Karpas-422 (cell line): ENCODE data around the genes CD200R1L, CD200R1 and USF3.

DNA sequence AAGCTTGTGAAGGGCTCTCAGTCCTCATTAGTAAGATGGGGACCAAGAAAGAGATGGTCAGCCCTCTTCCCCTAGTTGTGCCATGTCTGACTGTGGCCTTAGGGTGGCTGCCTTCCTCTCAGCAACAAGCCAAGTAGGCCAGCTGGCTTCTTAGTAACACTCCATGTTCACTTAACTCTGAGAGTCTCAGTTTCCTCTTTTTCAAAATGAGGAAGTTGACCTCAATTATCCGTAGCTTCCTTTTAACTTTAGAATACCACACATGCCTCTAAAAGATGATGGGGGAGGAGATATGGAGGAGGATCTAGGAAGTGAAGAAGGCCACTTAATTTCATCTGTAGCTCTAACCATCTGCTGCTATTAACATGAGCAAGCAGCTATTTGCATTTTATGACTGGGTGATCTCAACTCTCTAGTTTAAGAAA lies 33.0 kb downstream of the CD200R1L start:
- PRO-cap: bidirectional peak, plus-strand start at position 301 of the sequence, minus-strand start at position 244 of the sequence
- RAMPAGE, long total RNA: no peak

DNA sequence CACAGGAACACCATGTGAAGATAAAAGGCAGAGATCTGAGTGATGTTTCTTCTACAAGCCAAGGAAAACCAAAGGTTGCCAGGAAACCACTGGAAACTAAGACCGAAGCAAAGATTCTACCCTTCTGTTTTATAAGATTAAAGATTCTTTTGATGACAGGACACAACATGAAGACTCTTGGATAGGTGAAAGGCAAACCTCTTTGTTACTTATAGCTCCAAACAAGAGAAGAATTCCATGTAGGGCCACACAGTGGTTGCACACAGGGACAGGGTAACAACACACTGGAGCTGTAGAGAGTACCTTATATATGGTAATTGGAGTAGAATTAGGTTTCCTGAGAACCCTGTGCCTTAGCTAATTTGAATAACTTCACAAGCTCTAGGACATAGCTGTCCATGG lies at the start of gene CD200R1L:
TSS of gene CD200R1L (minus strand) at position 55 of the 402 bp plus-strand sequence.
- PRO-cap: no peak
- RAMPAGE, long total RNA: no peak

DNA sequence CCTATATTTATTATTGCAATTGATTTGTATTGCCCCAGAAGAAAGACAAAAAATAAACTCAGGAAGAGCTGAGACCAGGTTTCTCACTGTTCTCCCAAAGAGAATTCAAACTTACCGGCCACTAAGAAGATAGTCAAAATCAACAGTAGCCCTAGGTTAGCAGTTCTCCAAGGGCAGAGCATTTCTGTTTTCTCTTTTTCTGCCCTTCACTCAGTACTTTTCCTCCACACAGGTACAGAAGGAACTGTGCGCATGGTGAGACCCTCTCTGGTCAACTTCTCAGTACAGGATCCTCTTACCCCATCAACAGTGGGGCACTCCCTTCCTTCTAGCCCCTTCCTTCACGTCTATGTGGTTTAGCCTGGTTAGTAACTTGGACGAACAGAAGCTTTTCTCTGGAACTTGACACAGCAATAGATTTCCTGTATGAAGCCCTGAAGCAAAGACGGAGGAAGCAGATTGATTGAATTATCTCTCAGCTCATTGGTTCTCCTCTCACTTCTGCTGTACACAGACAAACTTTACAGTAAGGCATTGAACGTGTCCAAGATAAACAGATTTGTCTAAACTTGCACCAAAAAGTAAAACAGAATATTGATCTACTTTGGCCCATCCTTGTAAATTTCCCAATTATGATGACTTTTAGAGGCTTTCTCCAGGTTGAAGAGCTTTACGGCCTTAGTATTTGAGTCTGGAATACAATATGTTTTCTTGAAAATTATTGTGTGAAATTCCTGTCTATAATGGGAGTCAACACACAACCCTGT lies at the start of gene CD200R1:
TSS of gene CD200R1 (minus strand) at position 428 of the 767 bp plus-strand sequence.
- PRO-cap: no peak
- RAMPAGE, long total RNA: no peak

DNA sequence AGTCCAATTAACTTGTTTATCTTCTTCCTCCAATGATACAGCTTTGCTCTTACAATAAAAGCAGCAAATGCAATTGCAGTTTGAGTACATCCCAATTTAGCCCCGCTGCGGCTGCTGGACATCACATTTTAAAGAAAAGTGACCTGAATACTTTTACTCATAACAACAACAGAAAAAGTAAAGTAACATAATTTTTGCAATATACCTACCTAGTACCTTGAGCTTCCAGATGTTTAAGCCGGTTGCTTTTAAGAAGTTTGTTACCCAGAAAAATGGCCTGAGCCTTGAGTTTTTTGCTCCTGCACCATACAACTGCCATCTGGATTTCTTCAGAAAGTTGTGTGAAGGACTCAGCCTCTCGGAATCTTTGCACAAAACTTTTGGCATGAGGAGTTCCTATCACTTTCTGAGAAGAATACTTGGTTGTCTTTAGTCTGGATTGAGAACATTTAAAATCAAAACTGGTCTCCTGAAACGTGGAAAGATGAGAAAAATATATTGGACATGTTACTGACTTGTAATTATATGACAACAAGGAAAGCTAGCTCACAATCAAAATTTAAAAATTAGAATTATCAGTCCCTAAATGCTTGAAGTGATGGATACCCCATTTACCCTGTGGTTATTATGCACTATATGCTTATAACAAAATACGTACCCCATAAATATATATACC lies 11.4 kb downstream of the NEPRO start:
- PRO-cap: no peak
- RAMPAGE, long total RNA: no peak

- PRO-cap: no peak
- RAMPAGE, long total RNA: no peak
Observed at GRCh38 chr3:113557543-113558117, 25.3 kb downstream of the SIDT1 start.

DNA sequence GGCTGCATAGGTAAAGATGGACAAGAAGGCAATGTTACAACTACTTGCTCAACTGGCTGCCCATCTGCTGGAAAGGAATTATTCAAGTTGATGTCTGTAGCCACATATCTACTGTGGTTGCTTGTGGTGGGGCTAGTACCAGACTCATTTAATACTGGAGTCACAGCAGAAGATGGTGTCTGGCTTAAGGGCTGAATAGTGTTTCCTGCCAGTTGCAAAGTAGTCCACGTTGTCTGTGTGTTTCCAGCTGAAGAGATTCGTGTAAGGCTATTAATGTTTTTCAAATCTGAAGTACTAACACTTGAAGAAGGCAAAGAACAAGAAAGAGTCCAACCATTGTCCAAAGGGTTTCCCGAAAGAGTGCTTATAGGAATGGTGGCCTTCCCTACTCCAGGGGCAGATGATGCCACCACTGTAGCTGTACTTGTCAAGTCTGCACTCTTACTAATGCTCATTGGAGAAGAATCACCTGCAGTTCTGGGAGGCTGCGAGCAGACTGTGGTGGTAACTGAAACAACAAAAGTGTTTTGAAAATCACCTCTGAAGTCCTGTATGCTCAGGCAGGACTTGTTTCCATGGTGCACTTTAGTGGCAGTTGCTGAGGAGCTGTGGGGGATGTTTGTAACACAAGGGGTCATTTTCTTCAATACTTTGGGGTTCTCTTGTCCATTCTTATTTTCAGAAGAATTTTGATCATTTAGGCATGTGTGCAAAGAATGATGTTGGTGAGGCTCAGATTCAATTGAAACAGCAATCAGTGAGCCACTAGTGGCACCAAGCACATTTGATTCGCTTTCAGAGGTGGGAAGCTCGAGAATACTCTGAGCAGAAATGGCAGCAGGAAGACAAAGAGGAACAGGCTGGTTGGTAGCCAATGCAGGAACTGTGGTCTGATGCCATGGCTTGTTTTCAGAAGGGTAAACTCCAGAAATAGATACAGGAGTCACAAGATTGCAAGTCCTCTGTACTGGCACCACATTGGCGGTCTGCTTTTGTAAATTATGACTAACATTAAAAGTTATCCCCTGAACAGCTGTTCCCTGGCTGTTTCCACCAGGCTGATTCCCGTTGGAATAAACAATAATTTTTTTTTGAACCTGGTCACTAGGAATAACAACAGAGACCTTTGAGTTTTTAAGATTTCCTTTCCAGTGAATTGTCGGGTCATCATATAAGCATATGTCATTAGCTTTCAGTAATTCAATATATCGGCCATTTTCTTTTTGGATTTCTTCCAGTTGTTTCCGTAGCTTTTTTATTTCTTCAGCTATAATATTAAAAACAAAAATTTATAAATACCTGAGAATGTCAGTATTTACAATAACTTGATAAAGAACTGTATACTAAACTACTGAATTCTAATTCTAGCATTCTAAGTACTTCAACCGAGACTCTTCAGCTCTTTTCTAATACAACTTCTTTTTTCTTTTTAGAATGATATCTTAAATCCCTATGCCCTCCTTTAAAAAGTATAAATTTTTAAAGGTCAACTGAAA lies 35.7 kb downstream of the USF3 start:
- PRO-cap: no peak
- RAMPAGE, long total RNA: no peak

DNA sequence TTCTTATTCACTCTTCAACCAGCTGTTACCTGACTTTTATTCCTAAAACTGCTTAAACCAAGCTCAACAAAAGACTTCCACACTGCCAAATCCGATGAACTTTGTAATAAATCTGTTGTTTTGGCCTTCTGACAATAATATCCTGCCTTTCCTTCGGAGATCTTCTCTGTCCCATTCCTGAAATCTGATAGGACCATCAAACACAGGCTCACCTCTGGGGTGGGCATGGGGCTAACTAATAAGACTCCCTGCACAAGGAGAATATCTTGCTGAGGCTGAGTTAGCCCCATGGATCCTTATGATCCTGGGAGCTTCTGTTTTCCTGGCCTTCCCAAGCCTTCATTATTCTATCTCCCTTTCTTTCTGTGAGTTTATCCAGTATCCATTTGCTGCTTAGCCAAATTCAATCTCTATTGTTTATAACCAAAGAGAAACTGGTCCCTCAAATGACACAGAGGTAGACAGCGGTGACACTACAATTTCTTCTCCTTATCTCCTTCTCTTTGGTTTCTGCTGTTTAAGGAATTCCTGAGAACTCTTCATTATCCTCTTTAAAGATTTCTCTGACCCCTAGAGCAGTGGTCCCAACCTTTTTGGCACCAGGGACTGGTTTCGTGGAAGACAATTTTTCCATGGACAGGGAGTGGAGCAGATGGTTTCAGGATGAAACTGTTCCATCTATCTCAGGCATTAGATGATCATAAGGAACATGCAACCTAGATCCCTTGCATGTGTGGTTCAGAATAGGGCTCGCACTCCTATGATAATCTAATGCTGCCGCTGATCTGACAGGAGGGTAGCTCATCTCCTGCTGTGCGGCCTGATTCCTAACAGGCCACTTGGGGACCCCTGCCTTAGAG lies 4.9 kb downstream of the USF3 start:
- PRO-cap: no peak
- RAMPAGE, long total RNA: no peak

GRCh38 chr3:113695782-113696736 lies at the start of gene USF3:
Gene USF3, minus strand, starts transcription at chr3:113696642.
- PRO-cap: bidirectional peak, plus-strand start at chr3:113696367, minus-strand start at chr3:113696157; bidirectional peak, plus-strand start at chr3:113696955, minus-strand start at chr3:113696605
- RAMPAGE, long total RNA: no peak

DNA sequence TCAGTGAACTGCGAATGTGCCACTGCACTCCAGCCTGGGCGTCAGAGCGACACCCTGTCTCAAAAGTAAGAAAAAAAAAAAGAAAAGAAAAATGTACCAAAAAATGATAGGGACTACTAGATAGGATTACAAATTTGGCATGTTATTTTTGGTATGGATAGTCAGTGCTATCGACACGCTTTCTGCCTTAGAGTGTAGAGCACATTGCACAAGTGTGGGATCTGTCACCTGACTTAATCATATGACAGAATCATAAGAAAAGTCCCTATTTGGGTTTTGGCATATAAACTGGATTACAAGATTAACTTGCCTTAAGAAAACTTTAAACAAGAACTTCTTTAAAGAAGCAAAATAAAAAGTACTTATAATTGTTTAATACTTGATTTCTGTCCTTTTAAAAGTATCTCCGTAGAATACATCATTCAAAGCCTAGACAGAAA lies 7.7 kb downstream of the ATP6V1A start:
- PRO-cap: no peak
- RAMPAGE, long total RNA: no peak

- PRO-cap: no peak
- RAMPAGE, long total RNA: no peak
Observed at GRCh38 chr3:113812744-113813055, 25.9 kb upstream of the GRAMD1C start.

DNA sequence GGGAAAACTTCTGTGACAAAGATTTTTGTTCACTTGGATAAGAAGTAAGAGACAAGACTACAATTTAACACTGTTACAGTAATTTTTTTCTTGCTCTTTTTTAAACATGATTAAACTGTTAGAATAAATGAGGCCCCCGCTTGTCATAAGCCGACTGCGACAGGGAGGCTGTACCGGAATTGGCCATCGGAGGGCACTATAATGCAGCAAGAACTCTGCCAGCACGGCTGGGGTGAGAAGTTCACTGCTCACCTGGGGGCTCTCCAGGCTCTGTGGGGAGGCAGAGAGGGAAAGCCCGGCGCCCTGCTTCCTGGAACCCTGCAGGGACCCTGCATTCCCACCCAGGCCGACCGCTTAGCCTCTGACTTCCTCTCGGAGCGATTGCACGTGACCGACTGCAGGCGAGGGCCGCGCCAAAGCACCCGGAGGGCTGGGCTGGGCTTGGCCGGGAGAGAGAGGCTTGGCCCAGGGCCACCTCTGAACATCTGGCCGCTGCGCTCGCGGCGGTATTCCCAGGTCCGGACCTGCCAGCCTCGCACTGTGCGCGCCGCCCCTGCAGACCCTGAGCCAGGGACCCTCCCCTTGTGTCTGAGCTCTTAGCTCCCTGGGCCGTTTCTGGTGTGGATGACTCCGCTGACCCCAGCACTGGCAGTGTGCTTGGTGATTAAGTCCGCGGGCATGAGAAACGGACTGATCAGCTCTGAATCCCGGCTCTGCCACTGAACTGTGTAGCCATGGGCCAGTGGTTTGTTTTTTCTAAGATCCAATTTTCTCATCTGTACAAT lies 26.2 kb downstream of the DRD3 start:
- PRO-cap: no peak
- RAMPAGE, long total RNA: no peak

DNA sequence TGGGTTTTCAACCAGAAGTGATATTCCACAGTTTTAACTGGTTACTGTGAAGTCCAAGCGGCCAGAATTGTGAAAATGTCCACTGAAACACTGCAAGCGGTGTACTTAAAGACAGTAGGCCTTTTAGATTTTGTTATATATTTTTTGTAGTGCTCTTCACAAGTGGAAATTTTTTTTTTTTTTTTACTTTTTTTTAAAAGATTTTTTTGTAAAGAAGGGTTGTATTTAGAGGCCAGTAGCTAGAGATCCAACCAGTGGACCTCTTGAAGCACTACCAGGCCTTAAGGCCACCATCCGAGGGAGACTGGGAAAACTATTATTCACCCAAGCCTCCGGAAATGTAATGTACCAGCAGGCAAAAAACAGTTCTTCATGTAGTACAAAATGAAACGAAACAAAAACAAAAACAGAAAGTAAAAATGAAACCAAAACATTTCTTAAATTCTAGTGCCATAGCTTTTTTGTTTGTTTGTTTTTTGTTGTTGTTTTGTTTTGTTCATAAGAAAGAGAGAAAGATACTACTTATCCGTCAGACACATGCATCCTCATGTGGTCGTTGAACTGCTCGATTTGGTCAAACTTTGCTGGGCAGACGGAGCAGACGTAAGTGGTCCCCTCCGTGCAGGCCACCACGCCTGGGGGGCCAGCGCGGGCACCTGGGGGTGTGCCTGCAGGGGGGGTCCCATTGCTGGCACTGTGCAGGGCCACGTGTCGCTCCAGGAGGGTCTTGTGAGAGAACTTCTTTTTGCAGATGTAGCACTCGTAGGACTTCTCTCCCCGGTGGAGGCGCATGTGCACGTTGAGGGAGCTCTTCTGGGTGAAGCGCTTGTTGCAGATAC lies 44.9 kb downstream of the TIGIT start:
- PRO-cap: no peak
- RAMPAGE, long total RNA: no peak

DNA sequence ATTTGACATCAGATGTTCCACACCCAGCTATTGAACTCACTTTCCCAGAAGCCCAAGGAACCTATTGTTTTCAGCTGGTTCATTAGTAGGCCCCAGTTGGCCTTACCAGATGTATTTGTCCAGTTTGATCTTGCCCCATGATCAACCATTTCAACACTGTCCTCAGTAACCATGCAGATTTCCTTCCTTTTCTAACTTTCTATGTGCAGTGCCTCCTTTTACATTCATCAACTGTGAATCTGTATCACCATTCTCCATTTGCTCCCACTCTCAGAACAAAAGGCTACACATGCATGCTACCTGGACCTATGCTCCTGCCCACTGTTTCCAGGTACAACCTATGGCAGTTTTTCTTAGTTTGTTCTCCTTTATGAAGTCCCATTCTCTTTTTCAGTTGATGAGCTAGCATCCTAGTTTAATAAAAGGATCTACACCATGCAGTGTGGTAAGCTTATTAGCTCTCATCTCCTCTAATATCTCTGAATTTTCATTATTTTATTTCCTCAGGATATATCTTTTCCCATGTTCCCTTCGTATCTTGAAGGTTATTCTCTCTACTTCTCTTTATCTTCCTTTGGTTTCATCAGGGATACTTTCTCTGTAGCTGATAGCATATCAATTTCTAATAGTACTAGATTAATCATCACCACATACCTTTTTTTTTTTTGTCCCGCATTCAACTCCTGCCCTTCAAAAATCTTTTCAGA lies 103.2 kb downstream of the TIGIT start:
- PRO-cap: no peak
- RAMPAGE, long total RNA: no peak

GRCh38 chr3:114410948-114412234 lies 117.6 kb downstream of the TIGIT start:
- PRO-cap: no peak
- RAMPAGE, long total RNA: no peak

- PRO-cap: no peak
- RAMPAGE, long total RNA: no peak
Observed at GRCh38 chr3:114460220-114460791, 166.5 kb downstream of the TIGIT start.

DNA sequence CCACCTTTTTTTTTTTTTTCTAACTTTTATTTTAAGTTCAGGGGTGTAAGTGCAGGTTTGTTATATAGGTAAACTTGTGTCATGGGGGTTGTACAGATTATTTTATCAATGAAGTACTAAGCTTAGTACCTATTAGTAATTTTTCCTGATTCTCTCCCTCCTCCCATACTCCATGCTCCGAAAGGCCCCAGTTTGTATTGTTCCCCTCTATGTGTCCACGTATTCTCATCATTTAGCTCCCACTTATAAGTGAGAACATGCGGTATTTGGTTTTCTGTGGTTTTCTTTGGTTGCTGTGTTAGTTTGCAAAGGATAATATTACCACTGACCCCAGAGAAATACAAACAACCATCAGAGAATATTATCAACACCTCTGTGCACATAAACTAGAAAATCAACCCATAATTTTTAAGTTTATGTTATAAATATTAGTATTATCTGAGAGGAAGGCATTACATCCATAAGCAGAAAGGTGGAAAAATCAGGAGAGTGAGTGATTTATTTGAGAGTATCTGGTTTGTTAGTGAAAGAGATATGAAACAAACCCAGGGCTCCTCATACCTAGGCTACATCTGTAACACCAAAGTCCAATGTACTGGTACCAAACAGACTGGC lies 246.2 kb downstream of the TIGIT start:
- PRO-cap: no peak
- RAMPAGE, long total RNA: no peak

- PRO-cap: no peak
- RAMPAGE, long total RNA: no peak
Observed at GRCh38 chr3:114558641-114559209, 264.9 kb downstream of the TIGIT start.

DNA sequence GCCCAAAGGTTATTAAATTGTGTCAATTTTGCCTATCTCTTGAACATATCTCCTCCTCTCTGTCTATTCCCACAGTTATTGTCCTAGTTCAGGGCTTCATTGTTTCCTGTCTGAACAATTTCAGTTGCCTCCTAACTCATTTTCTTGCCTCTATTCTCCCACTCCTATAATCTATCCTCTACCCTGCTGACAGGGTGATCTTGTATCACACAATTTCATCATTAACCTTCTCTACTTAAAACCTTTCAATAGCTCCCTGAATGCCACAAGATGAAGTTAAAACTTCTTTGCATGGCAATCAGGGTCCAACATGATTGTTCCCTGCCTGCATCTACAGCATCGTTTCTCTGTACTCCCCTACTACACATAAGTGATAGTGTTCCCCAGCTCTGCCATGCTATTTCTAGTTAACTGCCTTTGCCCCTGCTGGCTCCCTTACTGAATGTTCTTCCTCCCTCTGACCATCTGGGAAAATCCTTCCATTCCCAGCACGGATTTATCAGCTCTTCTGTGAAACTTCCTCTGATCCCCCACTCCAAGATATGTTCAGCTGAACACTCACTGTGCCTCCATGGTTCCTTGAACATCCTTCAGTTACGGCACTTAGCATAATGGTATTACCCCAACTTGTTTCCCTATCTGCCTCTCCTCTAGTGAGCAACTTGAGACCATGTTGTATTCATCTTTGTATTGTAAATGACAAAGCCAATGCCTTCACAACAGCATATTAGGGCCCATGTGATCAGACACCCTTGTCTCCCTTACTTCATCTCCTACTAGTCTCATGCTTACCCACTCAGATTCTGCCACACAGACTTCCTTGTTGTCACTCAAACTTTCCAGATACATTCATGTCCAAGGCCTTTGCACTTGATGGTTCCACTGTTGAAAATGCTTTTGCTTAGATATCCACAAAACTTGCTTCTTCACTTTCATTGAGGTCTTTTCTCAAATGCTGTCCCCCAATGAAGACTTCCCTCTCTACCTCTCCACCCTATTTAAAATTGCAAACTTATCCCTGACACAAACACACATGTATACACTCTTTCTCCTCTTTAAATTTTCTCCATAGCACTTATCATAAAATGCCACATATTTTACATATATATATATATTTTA lies 323.4 kb downstream of the TIGIT start:
- PRO-cap: no peak
- RAMPAGE, long total RNA: no peak

DNA sequence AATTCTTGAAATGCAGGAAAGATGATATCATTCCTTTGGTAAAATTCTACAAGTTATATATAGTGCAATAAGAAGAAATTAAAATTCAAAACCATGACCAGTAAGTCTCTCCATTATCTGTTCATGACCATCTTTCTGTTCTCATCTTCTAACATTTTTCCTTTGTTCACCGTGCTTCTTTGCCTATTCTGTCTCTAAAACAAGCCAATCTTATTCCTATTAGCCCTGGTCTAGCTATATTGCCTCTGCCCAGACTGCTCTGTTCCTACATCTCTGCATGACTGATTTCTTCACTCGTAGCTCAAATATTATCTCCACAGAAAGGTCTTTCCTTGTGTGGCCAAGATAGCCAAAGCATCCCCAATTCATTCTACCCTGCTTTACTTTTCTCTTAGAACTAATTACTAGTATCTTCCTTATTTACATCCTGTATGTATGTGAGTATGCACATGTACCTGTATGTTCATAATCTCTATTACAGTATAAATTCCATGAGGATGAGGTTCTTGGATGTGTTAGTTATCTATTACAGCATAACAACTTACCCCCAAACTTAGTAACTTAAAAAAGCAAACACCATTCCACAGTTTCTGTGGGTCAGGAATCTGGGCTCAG lies 310.2 kb downstream of the ZBTB20 start:
- PRO-cap: no peak
- RAMPAGE, long total RNA: no peak

DNA sequence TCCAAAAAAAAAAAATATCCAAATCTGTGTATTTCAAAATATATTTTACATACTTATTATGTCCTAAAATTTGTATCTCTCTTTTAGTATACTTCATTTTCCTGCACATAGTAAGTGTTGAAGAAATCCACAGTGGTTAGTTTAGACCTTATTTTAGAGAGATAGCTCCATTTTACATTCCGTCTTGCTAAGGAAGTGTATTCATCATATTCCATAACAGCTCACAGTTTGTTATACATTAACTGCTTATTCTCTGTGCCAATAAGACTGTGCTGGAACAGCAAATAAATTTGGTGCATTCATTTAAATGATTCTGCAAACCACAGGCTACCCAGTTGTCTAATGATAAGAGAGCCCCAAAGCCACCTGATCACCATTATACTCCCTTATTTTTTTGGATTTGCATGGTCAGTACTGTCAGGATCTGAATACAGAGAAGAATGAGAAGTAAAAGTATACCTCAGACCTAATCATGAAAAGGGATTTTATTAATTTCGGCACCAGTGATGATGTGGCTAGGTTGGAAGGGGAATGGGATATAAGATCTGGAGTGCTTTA lies 255.0 kb downstream of the ZBTB20 start:
- PRO-cap: no peak
- RAMPAGE, long total RNA: no peak